Measurements from ENCODE around the gene SLC22A24.

DNA sequence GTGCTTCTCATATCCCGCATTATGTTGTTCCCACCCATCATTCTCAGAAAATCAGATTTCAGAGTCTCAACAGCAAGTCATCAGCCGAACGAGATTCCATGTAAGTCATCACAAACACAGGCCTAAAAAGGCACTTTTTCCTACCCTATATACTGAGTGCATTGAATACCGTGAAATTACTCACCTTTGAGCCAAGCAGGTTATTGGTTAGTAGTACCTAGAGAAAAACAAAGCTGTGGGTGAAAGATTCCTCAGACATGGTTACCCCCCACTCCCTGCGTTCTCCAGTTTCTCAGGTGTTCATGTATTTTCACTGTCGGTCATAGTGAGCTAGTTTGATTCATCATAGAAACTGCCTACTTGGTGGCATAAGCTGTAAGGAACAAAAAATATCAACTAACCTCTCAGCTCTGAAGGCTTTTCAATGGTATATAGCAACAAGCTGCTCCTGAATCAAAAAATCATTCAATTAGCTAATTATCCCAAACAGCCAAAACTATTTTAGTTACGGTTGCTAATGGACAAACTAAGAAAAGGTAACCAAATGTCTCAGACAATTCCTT is 14.3 kb upstream of the WDR74 start:
- PRO-cap, result unidirectional peak, minus-strand start at position 117 of the sequence; bidirectional peak, plus-strand start outside the sequence, minus-strand start at position 352 of the sequence
- RAMPAGE, long total RNA, result no peak

DNA sequence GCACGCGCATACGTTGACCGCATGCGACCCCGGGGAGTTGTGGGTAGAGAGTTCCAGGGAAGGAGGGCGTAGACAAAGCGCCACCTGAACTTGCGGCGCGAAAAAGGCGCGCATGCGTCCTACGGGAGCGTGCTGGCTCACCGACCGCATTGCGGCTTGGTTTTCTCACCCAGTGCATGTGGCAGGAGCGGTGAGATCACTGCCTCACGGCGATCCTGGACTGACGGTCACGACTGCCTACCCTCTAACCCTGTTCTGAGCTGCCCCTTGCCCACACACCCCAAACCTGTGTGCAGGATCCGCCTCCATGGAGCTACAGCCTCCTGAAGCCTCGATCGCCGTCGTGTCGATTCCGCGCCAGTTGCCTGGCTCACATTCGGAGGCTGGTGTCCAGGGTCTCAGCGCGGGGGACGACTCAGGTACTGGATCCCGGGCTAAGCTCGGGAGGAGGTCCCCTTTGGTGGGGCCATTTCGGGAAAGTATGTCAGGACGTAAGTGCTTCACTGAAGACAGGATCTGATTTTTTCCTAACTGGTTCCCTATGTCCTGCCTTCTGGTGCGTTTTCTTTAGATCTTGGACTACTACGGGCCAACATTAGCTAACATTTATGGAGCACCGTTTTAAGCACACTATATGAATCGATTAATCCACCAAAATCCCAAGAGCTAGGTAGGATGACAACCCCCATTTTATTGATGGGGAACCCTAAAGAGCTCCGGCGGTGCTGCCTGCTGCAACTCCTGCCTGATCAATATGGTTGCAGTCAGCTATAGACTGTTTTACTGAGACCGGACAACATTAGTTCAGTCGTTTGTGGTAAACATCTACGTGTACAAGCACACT is 16.8 kb upstream of the WDR74 start:
- PRO-cap, result bidirectional peak, plus-strand start at position 199 of the sequence, minus-strand start outside the sequence; bidirectional peak, plus-strand start at position 734 of the sequence, minus-strand start at position 756 of the sequence
- RAMPAGE, long total RNA, result start-site peak on the plus strand centred at position 129 of the sequence, 148 bp wide, 1,700 and 341 reads in 2 replicates

- PRO-cap, result bidirectional peak, plus-strand start at chr11:62906206, minus-strand start at chr11:62906077
- RAMPAGE, long total RNA, result no peak
These were observed 15.2 kb downstream of the CHRM1 start for GRCh38 chr11:62905911-62906475.

DNA sequence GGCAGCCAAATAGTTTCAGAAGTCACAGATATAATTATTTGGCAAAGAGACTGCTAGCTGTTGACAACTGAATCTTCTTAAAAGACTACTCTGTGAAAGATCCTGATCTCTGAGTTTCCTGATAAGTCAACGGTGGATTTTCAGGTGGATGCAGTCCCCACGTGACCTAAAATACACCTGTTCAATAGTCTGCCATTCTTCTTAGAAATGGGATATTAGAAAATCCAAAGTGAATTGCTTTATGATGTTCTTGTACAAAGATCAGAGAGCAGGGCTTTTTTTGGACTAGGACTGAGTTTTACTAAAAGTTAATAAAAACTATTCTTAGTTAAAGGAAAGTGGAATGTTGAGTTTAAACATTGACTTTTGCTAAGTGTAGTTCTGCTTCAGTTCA is at the start of gene SLC22A24:
Gene SLC22A24, minus strand, starts transcription at position 238 of the 394 bp plus-strand sequence.
- PRO-cap, result no peak
- RAMPAGE, long total RNA, result no peak

DNA sequence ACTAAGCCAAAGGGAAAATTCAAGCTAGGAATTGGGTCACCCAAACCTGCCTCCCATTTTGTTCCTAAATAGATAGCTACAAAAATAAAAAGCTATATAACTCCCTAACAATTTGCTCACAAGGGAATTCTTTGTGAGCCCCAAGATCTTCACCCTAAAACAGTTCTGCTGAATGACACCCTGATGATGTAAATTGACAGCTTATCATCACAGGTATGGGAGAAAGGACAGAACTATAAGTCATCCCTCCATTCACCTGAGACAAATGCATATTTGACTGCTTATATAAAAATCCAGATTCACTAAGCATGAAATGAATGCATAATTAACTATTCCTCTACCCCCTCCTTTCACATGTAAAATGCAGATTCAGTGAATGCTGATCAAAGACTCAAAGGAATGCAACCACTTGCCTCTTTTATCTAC is 4.7 kb upstream of the PLAAT4 start:
- PRO-cap, result unidirectional peak, minus-strand start at position 109 of the sequence
- RAMPAGE, long total RNA, result no peak

DNA sequence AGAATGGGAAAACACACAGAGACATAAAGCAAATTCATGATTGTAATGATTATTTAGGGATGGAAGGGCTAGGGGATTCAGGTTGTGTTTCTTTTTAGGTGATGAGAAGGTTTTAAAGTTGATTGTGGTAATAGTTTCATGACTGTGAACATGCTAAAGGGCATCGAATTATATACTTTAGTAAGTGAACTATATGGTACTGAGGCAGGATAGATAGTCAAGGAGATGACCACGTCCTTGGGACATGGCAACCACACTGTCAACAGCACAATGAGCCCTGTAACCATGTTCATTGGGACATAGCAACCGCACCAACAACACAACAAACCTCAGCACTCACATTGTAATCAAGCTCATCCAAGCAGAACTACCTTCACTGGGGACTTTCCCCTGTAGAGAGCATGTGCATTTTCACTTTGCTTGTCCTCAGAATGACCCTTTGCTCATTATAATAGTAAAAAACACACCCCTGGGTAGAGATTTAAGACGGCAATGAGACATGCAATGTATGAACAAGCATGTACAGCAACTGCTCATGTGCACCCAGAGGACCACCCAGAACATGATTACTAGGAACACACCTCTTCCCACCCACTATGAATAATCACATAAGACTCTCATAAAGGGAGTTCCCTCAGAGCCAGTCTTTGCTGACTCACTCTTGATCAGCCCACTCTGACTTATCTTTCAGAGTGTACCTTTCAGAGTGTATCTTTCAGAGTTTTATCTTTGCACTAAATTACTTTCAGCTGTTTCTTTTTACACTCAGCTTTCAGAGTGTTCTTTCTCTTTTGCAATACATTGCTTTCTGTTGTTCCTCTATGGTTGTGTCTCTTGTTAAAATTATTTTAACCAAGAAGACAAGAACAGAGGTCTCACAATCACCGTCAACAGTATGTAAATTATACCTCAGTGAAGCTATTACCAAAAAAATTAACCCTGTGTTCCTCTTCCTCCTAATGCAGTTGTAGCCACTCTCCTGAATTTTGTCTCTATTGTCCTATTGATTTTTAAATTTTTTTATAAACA is 4.0 kb upstream of the PLAAT2 start:
- PRO-cap, result bidirectional peak, plus-strand start at position 376 of the sequence, minus-strand start at position 261 of the sequence
- RAMPAGE, long total RNA, result no peak

GRCh38 chr11:63603145-63603702 is 11.0 kb downstream of the PLAAT3 start:
- PRO-cap, result no peak
- RAMPAGE, long total RNA, result no peak

DNA sequence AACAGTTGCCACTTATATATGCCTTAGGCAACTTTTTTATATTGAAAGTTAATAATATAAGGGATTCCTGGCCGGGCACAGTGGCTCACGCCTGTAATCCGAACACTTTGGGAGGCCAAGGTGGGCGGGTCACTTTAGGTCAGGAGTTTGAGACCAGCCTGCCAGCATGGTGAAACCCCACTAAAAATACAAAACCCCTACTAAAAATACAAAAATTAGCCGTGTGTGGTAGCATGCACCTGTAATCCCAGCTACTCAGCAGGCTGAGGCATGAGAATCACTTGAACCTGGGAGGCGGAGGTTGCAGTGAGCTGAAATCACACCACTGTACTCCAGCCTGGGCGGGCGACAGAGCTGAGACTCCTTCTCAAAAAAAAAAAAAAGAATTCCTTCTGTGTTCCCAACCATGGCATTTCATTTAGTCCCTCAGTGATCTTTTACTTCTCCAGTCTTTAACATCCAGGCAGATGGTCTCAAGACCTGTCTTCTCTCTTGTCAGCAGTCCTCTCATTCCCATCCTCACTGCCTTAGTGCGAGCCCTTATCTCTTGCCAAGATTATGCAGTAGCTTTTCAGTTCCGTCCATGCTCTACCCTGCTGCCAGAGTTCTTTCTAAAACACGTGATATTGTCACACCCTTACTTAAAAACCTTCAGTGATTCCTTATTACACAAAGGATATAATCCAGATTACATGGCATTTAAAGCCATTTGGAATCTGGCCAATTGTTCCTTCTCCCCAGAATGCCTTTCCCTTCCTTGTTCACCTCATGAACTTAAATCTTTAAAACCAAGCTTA is 17.8 kb downstream of the RTN3 start:
- PRO-cap, result no peak
- RAMPAGE, long total RNA, result no peak

DNA sequence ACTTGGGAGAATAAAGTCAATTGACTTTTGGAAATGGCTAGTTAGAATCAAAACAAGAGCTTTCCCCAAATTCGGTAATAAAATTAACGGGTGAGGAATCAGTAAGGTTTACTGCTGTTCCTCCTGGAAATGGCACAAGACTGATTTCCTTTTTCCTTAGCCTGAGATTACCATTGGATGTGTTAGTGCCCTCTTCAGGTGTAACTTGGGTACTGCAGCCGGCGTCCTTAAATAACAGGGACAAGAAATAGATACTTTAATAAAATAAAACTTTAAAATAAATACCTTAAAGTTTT is 29.9 kb downstream of the ZFTA start:
- PRO-cap, result bidirectional peak, plus-strand start at position 187 of the sequence, minus-strand start at position 142 of the sequence
- RAMPAGE, long total RNA, result no peak

DNA sequence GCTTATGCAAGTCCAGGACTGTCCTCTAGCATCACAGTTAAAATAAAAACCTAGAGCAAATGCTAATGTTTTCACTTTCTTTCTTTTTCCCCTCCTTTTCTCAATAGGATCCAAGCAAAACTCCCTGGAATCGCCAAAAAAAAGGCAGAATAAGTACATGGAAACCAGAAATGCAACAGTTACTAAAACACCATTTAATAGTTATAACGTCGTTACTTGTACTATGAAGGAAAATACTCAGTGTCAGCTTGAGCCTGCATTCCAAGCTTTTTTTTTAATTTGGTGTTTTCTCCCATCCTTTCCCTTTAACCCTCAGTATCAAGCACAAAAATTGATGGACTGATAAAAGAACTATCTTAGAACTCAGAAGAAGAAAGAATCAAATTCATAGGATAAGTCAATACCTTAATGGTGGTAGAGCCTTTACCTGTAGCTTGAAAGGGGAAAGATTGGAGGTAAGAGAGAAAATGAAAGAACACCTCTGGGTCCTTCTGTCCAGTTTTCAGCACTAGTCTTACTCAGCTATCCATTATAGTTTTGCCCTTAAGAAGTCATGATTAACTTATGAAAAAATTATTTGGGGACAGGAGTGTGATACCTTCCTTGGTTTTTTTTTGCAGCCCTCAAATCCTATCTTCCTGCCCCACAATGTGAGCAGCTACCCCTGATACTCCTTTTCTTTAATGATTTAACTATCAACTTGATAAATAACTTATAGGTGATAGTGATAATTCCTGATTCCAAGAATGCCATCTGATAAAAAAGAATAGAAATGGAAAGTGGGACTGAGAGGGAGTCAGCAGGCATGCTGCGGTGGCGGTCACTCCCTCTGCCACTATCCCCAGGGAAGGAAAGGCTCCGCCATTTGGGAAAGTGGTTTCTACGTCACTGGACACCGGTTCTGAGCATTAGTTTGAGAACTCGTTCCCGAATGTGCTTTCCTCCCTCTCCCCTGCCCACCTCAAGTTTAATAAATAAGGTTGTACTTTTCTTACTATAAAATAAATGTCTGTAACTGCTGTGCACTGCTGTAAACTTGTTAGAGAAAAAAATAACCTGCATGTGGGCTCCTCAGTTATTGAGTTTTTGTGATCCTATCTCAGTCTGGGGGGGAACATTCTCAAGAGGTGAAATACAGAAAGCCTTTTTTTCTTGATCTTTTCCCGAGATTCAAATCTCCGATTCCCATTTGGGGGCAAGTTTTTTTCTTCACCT is 10.1 kb downstream of the ZFTA start:
- PRO-cap, result no peak
- RAMPAGE, long total RNA, result no peak

DNA sequence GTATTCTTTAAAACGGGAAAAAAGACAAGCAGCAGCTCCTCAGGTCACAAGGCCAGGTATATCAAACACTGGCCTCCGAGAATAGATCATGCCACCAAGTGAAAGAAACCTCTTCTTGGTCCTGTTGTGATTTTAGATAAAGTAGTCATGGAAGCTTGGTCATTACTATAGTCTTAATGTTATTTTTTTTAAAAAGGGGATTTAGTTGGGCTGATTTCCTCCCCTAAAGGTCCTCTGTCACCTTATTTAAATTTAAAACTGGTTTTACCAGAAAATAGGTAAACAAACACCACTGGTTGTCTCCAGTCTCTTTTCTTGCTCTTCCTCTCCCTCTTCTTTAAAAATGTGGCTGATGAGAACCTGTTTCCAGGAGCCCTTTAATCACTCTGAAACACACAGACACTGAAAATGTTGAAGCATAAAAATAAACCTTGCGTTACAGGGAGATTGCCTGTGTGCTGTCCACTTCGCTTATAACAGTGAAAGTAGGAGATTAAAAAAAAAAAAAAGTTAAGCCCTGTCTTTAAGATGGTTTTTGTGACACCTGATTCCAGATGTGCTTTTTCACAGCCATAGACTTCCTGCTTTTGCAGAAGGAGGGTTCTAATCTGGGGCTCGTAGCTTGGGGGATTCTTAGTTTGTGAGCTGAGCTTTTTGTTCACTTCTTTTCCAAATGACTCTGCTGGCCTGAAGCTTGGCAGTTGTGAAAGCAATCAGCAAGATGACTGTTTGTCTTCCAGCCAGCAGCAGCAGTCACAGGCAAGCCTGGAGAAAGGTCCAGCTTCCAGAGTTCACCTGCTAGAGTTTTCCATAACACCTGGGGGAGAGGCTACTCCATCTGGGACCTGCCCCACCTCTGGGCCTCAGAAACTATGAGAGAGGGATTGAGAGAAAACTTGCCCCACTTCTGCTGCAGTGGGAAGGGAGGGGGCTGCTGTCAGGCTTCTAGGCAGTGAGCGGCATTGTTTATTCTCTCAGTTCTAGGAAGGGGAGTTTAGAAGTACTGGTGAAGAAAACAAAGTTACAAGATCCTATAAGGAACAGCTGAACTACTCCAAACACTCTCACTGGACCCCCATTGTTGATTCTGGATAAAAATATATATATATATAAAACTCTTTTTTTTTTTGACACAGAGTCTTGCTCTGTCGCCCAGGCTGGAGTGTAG is 4.0 kb downstream of the MARK2 start:
- PRO-cap, result no peak
- RAMPAGE, long total RNA, result no peak

DNA sequence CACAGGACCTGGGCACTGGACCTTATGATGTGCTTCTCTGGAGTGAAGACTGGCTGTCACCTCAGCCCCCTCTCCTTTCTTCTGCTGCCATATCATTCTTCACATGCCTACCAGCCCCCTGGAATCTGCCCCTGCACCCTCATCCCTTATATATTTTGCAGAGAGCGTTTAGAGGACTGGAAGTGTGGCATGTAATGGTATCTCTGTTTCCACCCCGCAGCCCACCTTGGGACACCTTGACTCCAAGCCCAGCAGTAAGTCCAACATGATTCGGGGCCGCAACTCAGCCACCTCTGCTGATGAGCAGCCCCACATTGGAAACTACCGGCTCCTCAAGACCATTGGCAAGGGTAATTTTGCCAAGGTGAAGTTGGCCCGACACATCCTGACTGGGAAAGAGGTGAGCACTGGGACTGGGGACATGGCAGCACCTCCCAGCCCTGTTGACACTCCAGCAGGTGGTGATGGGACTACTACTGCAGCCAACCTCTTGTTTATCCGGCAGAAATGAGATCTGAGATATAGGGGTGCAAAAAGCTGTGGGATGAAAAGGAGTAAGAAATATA is 21.9 kb downstream of the RCOR2 start:
- PRO-cap, result no peak
- RAMPAGE, long total RNA, result no peak

- PRO-cap, result bidirectional peak, plus-strand start at chr11:63920431, minus-strand start at chr11:63920300
- RAMPAGE, long total RNA, result no peak
These were observed 3.1 kb upstream of the RCOR2 start for GRCh38 chr11:63919912-63920617.

GRCh38 chr11:64056163-64056722 is 20.5 kb downstream of the FLRT1 start:
- PRO-cap, result no peak
- RAMPAGE, long total RNA, result no peak

GRCh38 chr11:64244061-64244984 is 2.4 kb downstream of the PPP1R14B start:
- PRO-cap, result no peak
- RAMPAGE, long total RNA, result no peak

DNA sequence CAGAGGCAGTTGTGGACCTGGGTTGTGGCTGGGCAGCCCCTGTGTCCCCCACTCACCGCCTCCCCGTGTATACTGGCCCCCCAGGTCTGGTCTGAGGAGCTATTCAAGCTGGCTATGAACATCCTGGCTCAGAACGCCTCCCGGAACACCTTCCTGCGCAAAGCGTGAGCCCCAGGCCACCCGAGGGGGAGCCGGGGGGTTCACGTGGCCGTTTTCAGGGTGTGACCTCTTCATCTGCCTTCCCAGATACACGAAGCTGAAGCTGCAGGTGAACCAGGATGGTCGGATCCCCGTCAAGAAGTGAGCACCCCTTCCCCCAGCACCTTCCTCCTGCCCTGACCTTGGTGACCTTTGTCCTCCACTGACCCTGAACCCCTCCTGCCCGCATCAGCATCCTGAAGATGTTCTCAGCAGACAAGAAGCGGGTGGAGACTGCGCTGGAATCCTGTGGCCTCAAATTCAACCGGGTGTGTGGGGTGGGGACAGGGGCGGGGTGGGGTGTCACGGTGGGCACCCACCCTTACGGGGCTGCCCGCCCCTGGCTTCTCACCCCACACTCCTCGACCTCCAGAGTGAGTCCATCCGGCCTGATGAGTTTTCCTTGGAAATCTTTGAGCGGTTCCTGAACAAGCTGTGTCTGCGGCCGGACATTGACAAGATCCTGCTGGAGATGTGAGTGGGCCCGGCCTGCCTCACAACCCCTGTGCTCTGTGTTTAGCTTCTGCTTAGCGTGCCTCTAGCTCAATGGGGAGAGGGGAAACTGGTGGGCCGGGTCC is 4.0 kb downstream of the PLCB3 start:
- PRO-cap, result no peak
- RAMPAGE, long total RNA, result no peak

DNA sequence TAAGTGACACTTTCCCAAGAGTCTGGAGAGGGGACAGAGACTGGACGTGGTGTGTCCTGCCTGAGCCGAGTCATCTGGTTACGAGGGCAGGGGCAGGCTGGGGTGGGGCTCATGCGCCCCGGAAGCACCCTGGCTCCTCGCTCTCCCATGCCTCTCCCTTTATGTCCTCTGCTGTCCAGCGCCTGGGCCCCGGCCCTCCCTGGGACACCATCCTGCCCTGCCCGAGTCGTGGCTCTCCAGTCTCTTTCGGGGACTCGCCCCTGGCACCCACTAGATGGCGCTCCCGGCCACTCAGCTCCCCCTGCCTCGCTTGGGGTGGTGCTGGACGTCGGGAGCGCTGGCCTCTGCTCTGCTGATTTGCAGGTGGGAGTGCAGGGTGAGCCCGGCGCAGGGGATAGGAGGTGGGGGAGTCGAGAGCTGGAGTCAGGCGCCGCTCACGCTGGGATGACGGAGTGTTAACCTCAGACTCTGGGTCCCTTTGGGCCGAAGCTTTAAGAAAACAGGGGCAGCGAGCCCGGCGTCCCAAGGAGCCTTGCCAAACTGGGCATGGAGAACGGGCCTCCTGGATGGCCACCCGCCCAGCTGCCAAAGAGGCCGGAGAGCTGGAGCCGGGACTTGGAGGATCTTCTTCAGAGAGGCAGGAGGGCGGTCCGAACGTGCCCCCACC is 89.9 kb downstream of the RPS6KA4 start:
- PRO-cap, result no peak
- RAMPAGE, long total RNA, result no peak

GRCh38 chr11:64500138-64500995 is 55.4 kb upstream of the SLC22A11 start:
- PRO-cap, result no peak
- RAMPAGE, long total RNA, result no peak

DNA sequence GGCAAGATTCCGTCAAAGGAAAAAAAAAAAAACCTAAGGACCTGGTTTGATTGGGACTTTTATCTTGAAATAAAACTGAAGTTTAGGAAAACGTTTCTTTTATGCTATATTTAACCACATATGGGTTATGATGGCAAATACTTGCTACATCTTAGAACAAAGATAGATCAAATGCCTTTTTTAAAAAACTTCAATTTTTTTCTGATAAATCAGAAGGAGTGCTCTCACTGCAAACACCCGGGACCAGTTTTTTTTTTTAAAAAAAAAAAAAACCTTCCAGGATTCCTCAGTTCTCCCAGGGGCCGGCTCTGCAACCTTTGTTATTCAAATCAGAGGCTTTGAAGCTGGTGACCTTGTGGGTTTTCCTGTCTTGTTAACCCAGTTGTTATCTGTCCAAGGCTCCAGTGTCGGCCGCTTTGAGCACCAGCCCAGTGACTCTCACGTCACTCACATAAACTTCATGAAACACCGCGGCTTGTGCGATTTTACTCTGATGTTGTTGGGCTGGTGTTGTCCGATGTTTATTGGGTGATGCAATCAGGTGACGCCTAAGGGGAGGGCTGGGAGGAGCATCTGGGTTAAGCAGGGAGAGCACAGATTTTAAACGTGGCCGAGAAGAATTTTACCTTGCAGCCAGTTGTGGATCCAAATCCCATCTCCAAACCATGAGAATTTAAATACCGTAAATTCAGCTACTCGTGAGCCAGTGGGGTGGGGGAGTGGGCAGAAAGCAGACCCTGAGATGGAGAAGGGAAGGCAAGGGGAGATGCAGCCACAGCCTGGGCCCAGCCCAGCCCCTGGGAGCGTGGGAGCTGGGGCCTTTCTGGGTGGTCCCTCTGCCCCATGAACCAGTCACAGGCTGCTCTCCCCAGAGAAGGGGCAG is 10.7 kb downstream of the SLC22A11 start:
- PRO-cap, result bidirectional peak, plus-strand start at position 381 of the sequence, minus-strand start at position 71 of the sequence; bidirectional peak, plus-strand start at position 613 of the sequence, minus-strand start at position 492 of the sequence
- RAMPAGE, long total RNA, result no peak

- PRO-cap, result no peak
- RAMPAGE, long total RNA, result no peak
These were observed 64.2 kb downstream of the SLC22A12 start for GRCh38 chr11:64655099-64655669.

Measured in GM23338 (cell line).